Upper lobe of left lung (tissue), 5 donors: Measurements from ENCODE around the genes ZNF185, PNMA5 and ZNF275.

DNA sequence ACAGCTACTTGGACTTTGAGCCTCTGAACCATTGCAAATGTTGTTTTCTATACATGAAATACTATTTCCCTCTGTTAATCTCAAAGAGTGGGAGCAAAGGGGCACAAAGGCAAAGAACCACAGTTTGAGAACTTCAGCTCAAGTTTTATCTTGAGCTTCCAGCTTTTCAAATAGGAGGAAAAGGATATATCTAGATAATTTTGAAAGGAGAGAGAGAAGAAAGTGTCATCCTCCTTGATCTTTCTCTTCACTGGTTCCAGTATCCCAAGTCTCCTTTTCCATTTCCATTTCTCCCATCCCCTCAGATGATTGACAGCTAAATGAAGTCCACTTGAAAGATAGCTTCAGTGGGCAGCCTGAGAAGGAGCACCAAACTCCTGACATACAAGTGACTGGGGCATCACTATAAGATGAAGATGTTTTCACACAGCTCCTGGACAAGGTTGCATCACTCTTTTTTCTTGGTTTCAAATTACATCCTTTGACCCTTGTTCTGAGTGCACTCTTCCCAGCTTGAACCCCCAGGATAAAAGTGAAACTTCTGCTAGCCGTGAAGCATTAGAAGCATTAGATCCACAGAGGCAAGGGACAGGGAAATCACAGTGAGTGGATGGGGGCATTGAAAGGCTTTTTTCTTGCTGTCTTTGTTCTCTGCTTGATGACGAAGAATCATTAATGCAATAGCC is 17.4 kb upstream of the MAGEA10 start:
- PRO-cap, 2 experiments: no peak in any of the 2 experiments
- RAMPAGE, long total RNA, 4 experiments: no peak in any of the 4 experiments

- PRO-cap, 2 experiments: no peak in any of the 2 experiments
- RAMPAGE, long total RNA, 4 experiments: no peak in any of the 4 experiments
Measured at GRCh38 chrX:152176865-152177712, 38.7 kb upstream of the MAGEA10 start.

GRCh38 chrX:152831637-152832005 is 758 bp downstream of the NSDHL start:
- PRO-cap, 2 experiments: no peak in any of the 2 experiments
- RAMPAGE, long total RNA, 4 experiments: no peak in any of the 4 experiments

GRCh38 chrX:152897728-152898531 is at the start of gene ZNF185:
Gene ZNF185 (plus strand): TSS chrX:152898067.
- PRO-cap, 2 experiments: peak in 1 of 2 experiments; most common plus-strand start chrX:152898067 (in 1); most common minus-strand start chrX:152897936 (in 1)
- RAMPAGE, long total RNA, 4 experiments: no peak in any of the 4 experiments

- PRO-cap, 2 experiments: no peak in any of the 2 experiments
- RAMPAGE, long total RNA, 4 experiments: no peak in any of the 4 experiments
Measured at GRCh38 chrX:152932468-152932982, 34.7 kb downstream of the ZNF185 start.

DNA sequence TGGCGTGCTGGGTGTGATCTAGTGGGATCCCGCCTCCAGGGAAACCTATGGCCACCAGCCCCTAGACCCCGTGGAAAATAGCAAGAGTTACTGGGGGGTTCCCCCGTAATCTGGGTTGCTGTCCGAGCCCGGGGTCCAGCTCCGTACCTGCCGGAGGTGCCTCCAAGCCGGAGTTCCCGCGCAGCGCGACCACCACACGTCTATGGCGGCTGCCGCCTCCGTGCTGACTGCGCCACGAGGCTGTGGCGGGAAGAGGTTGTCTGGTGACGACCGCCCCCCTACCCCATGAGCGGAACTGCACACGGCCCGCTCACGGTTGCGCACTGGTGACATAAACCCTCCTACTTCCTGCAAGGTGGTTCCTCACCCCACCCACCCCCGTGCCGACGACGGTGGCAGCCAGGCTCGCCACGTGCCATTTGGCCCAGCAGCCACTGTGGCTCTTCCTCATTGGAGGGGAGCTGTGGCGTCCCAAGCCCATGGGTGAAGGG is at the start of gene PNMA5:
Gene PNMA5, minus strand, starts transcription at position 231 of the 491 bp plus-strand sequence.
- PRO-cap, 2 experiments: no peak in any of the 2 experiments
- RAMPAGE, long total RNA, 4 experiments: no peak in any of the 4 experiments

- PRO-cap, 2 experiments: no peak in any of the 2 experiments
- RAMPAGE, long total RNA, 4 experiments: no peak in any of the 4 experiments
Measured at GRCh38 chrX:153245193-153245518, 20.8 kb upstream of the PWWP4 start.

- PRO-cap, 2 experiments: peak in 2 of 2 experiments; most common plus-strand start chrX:153334153 (in 1); most common minus-strand start chrX:153334020 (in 1)
- RAMPAGE, long total RNA, 4 experiments: no peak in any of the 4 experiments
Measured at GRCh38 chrX:153333610-153334656, at the start of gene ZNF275. Gene ZNF275 (plus strand): TSS chrX:153334153.

DNA sequence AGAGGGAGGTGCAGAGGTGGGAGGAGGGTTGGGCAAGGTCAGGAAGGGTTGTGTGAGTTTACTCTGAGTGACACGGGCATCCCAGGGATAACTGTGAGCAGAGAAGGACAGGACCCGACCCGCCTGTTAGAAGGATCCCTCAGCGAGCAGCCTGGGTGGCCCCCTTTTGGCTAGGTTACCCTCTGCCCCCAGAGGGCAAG is 1.3 kb downstream of the ZFP92 start:
- PRO-cap, 2 experiments: no peak in any of the 2 experiments
- RAMPAGE, long total RNA, 4 experiments: no peak in any of the 4 experiments

DNA sequence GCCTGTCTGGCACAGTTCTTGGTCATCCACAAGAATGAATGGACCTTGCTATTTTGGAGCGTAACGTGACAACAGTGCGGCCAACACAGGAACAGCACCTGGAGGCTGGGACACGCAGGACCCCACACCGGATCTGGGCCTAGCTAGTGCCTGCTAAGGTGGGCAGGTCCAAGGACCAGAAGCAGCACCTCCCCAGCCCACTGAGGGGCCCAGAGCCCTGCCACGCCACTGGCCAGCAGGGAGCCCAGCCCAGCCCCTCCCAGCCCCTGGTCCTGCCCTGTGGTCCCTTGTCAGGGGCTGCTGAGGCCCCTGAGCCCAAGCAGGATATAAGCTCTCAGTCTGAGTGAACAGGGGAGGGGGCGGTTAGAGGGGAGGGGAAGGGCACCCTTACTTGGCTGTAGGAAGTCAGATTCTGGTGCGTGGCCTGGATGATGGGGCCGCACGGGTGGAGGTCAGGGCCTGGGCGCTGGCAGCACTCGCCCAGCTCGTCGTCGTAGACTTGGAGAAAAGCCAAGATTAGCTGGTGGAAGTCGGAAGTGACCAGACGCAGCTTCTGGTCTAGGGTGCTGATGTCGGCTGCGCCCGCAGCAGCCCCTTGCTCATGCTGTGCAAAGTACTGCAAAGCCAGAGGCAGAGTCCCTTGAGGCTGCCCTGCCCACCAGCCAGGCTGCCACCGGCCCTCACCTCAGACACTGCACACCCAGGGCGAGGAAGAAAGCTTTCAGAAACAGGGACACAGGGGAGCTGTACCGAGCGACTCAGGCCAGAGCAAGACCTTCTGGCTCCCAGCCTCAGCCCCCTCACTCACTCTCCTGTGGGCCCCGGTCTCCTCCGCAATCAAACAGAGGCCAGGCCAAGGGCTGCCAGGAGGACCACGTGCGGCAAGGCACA is 9.5 kb upstream of the TREX2 start:
- PRO-cap, 2 experiments: no peak in any of the 2 experiments
- RAMPAGE, long total RNA, 4 experiments: start-site peak on the minus strand in 1 of 4 experiments, centred at position 152 of the sequence, 11 reads per replicate

DNA sequence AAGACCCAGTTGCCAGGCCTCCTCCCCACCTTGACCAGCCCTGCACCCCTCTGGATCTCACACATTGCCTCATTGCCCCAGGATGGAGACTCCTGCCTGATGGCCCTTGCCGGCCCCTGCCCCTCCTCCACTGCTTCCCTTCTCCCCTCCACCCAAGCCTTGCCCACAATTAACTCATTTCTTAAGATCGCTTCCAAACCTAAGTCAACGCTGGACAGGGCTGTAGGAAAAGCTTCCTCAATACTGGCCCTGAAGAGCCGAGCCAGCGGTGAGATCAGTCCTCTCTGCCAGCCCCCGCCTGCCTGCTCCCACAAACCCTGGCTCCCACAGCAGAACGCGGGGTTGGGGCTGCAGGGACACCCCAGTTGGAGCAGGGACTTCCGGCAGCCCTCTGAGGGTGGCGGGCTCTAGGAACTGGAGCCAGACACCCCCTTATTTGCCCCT is 7.5 kb upstream of the HAUS7 start:
- PRO-cap, 2 experiments: no peak in any of the 2 experiments
- RAMPAGE, long total RNA, 4 experiments: no peak in any of the 4 experiments

DNA sequence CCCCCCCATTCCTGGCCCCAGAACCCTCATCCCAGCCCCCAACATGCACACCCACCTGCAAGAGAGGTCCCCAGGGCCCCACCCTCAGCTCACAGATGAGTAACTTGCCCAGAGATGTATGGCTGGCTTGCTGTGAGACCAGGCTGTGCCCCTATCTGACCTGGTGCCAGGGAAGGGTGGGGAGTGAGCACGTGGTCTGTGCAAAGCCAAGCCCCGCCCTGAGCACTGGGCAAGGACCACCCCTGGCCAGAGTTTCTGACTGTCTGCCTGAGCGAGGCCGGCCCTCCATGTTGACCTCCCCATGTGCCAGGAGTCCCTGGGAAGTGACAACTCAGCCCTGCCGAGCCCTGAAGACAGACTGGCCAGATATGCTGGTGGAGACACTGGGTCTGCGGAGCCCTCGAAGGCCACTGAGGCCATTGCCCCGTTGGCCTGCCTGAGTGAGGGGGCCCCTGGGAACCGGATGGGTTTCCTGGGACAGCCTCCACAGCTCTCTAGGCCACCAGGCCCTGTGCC is 7.2 kb upstream of the BGN start:
- PRO-cap, 2 experiments: no peak in any of the 2 experiments
- RAMPAGE, long total RNA, 4 experiments: no peak in any of the 4 experiments

DNA sequence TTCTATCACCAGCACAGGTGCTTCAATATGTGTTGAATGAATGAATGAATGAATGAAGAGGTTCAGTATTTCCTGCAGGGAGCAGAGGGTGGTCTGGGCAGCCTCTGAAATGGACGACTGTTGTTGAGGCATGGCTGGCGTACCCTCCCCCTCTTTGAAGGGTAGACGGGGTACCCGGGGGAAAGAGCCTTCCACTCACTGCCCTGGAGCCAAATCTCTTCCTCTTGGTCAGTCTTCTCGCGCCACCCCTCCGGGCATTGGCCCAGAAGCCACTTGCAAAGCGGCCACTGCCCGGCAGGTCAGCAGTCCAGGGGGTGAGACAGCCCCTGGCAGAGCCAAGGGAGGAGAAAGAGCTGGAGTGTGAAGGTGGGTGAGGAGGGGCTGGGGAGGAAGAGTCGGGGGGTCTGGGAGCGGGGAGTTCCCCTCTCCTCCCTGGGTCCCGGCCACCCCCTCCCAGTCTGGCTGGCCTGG is 21.8 kb upstream of the DUSP9 start:
- PRO-cap, 2 experiments: no peak in any of the 2 experiments
- RAMPAGE, long total RNA, 4 experiments: no peak in any of the 4 experiments

DNA sequence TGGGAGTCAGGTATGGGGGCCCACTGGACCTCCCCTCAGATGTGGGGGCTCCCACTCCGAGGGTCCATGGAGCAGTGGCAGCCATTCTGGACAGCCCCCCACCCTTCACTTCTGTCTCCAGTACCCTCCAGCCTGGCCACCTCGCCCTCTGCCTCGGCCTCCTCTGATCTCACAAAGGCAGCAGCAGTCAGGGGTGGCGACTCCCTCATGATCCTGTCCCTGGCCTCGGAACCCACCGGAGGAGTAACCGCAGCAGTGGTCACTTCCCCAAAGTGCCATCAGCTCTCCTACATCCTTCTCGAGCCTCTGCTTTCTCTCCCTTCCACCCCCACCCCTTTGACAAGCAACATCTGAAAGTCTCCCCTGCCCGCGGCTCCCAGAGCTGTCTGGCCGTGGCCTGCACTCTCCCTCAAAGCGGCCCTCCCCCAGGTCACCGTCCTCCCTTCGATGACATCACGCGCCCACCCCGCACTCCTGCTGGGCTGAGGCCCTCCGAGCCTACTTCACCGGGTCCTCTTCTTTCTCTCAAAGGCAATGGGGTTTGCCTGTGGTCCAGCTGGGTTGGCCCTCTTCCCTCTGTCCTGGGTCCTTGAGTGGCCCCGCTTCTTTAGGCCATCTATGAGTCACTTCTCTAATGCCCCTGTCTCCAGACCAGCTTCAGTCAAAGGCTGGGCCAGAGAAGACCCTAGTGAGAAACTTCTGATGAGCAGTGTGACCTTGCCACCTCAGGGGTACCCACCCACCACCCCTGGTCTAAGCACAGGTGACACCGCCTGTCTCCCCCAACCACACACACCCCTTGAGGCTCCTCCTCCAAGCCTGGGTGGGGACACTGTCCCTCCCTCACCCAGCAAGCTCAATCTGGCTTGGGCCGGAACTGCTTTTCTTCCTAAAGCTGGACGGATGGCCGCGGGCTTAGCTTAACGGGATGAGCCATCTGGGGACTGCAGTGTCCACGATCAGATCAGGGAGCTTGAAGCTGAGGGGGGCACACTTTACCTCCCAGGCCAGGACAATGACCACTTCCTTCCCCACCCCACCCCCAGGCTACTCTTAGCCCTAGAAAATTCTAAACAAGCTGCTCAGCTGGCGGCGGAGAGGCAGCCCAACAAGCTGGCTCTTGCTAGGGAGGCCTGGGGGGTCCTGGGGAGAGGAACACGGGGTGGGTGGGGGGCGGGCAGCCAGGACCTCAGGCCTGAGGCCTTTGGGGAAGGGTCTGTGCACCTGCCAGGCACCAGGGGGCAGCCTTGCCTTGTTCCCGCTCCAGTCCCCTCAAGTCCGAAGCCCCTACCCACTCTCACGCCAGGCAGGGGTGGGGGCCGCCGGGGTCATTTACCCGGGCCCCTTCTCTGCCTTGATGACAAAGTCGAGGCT is 1.2 kb upstream of the SLC6A8 start:
- PRO-cap, 2 experiments: no peak in any of the 2 experiments
- RAMPAGE, long total RNA, 4 experiments: no peak in any of the 4 experiments

DNA sequence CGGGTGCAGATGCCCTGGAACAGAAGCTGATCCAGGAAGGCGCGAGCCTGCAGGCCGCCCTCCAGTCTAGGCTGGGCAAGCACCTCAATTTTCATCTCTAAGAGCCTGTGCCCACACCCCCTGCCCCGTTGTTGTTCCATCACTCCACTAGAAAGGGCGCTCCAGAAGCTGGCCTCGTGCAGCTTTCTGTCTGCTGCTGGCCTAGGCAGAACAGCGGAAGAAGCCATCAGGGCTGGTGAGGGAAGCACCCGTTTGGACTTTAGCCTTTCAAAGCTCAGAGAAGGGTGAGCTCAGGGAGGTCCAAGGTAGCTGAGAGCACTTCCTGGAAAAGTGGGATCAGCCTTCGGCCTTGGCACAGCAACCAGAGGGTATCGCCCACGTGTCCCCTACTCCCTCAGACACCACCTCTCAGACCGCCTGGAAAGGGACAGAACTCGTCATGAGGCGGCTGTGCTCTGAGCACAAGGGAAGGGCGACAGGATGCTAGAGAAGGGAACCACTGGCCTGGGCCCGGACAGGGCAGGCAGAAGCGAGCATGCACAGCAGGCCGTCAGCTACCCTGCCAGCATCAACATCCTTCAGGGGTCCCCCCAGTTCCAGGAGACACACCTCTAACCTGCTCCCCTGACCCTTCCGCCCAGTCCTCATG is 11.5 kb downstream of the SLC6A8 start:
- PRO-cap, 2 experiments: no peak in any of the 2 experiments
- RAMPAGE, long total RNA, 4 experiments: no peak in any of the 4 experiments

- PRO-cap, 2 experiments: peak in 2 of 2 experiments; most common plus-strand start chrX:153726538 (in 1); most common minus-strand start chrX:153726875 (in 1)
- RAMPAGE, long total RNA, 4 experiments: no peak in any of the 4 experiments
Measured at GRCh38 chrX:153726505-153727565, 2.2 kb downstream of the ABCD1 start.

GRCh38 chrX:153740535-153740974 is 15.9 kb downstream of the ABCD1 start:
- PRO-cap, 2 experiments: no peak in any of the 2 experiments
- RAMPAGE, long total RNA, 4 experiments: start-site peak on the plus strand in 1 of 4 experiments, at chrX:153740583-153740674 at its widest, 16 reads per replicate

- PRO-cap, 2 experiments: no peak in any of the 2 experiments
- RAMPAGE, long total RNA, 4 experiments: no peak in any of the 4 experiments
Measured at GRCh38 chrX:153764621-153766025, 1.1 kb downstream of the PLXNB3 start.

DNA sequence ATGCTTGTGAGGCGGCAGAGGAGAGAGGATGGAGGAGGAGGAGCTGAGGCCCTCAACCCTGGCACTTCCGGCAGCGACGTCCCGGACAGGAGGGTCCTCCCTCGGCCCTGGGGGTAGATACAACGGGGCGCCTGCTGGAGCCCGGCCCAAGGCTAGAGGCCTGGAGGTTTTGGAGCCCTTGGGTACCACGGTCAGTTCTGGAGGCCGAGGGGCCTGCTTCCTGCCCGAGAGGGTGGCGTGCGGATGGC is 13.5 kb downstream of the SSR4 start:
- PRO-cap, 2 experiments: no peak in any of the 2 experiments
- RAMPAGE, long total RNA, 4 experiments: no peak in any of the 4 experiments

DNA sequence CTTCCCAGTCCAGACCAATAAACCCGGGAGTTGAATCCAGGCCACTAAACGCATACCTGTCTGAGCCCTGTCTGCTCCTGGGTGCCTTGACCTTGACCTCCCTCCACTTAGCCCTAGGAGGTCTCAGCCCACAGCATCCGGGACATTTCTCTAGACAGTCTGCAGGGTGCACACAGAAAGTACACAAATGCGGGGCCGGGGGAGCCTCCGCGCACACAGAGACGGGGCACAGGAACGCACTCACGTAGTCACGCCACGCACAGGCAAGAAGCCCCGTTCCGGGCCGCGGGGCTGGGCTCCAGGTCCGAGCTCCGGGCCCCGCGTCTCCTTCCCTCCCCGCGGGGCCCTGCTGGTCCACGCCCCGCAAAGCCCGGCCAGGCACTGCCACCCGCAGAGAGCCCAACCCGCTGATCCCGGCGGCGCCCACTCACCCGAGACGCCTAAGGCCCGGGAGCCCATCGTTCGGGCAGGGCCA is 1.0 kb downstream of the PDZD4 start:
- PRO-cap, 2 experiments: no peak in any of the 2 experiments
- RAMPAGE, long total RNA, 4 experiments: no peak in any of the 4 experiments